Temporal lobe (tissue), 2 donors: ENCODE results near the gene GATA6.

DNA sequence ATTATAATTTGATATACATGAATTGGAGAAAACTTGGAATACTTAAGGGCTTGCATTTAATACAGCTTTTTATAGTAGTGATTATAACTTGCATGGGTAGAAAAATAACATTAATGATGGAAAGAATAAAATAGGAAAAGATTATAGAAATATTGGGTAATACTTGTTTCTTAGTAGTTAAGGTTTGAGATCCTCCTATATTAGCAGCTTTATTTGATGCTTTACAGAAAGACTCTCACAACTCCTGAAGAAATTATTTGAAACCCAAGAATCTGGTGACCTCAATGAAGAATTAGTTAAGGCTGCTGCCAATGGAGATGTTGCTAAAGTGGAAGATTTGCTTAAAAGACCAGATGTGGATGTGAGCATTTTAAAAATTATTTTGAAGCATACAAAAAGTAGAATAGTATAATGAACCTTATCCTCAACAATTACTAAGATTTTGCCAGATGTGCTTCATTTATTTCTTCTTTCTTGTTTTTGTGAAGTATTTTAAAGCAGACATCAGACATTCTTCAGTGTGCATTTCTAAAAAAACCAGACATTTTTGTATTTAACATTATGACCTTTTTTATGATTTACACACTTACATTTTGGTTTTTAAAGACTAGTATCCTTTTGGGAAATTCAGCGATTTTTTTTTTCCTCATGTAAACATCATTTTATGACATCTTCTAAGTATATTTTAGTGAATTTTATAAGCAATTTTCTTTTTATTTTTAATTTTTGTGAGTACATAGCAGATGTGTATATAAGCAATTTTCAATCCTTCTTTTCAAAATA lies 59.2 kb downstream of the MIB1 start:
- RAMPAGE, long total RNA = no peak

DNA sequence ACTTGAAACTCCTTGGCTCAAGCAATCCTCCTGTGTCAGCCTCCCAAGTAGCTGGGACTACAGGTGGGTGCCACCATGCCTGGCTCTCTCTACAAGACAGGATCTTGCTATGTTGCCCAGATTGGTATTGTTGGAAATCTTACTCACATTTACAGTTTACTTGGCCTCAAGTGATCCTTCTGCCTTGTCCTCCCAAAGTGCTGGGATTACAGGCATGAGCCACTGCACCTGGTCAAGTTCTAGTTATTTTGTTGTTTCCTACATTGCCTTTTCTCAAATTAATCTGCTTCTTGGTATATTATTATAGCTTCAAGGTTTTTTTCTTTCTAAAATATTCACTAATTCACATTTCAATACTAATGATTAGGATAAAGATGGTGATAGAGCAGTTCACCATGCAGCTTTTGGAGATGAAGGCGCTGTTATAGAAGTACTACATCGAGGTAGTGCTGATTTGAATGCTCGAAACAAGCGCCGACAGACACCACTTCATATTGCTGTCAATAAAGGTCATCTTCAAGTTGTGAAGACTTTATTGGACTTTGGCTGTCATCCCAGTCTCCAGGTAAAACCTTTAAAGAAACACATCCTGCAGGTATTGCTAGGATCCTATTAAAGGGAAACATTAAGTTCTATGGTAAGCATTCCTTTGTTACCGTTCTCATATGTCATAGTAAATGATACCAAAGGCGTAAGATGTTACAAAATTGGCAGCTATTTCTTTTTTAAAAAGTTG lies 74.8 kb downstream of the MIB1 start:
- RAMPAGE, long total RNA = no peak

- RAMPAGE, long total RNA = no peak
Observed at GRCh38 chr18:21826900-21827455, 86.4 kb downstream of the MIB1 start.

DNA sequence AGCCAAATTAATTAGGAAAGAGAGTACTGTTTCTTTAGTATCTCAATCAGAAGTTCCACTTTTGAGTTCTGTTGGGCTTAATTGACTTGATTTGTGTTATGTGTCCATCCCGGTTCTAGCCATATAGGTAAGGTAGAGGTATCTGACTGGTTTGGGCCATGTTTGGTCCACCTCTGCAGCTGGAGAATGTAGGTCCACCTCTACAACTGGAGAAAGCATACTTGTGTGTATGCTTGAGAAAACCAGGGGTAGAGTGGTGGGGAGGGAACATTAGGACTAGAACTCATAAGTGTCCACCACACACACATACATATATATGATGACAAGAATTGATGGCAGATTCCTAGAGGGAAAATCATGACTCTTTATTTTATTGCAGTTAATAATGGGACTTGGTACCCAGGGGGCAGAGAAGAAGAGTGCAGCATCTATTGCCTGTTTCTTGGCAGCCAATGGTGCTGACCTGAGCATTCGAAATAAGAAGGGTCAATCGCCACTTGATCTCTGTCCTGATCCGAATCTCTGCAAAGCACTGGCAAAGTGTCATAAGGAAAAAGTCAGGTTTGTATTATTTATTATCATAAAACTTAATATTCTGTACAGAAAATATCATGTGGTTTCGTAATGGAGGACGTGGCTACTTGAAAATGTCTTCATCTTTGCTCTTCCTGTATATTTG lies 106.1 kb downstream of the MIB1 start:
- RAMPAGE, long total RNA = no peak

GRCh38 chr18:21848981-21849482 lies 108.4 kb downstream of the MIB1 start:
- RAMPAGE, long total RNA = no peak

DNA sequence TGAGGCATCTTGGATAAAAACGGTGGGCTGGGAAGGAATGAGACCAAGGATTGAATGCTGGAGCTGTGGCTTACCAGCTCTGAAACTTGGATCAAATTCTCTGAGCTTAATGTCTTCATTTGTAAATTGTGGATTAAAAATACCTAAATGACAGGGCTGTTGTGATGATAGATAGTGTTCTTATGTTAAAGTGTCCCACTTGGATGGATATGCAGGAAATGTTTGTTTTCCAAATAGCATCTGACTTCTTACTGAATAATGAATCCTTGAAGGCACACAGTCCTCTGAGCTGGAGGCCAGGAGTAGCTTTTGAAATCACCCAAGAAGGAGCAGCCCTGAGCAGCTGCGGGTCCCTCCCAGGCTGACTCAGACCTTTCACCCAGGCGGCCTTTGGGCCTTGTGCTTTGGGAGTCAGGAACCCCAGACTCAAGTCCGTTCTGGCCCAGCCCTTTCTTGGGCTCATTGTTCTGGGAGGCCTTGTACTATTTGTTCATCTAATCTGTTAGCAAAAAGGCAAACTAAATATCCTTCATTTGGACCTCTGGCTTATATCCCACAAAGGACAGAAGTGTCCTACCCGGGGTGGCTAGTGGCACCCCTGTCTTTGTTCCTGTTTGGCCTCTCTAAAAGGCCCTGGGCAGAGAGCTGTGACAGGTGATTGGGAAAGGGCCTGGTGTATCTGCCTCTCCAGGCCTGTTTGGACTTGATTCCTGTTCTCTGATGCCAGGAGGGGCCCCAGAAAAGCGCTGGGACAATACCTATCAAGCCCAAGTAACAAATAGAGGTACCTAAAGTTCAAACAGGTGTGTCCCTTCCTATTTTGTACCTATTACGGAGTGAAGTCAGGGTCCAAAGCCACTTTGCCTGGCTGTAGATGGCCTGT lies 172.9 kb upstream of the GATA6 start:
- RAMPAGE, long total RNA = no peak

DNA sequence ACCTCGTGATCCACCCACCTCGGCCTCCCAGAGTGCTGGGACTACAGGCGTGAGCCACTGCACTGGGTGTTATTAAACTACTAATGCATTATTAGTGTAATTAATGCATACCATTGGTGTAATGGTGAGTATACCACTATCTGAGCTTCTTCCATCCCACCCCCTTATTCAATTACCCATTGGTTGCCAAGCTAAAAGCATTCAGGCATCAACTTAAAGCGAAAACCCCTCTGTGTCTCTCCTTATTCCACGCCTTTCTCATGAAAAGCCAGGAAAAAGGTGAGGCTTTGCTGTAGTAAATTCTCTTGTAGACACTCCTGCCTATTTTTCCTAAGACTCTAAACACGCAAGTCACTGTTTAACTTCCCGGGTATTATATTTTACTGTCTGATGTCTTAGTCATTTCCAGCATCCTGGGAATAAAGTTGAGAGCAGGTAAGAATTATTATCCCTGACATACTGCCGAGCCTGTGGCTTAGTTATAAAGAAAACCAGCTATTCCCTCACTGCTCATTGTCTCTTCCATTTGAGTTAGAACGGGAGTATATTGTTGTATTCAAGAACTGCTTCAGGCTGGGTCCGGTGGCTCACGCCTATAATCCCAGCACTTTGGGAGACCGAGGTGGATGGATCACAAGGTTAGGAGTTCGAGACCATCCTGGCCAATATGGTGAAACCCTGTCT lies 112.5 kb upstream of the GATA6 start:
- RAMPAGE, long total RNA = no peak

- RAMPAGE, long total RNA = no peak
Observed at GRCh38 chr18:22060626-22061015, 108.8 kb upstream of the GATA6 start.

DNA sequence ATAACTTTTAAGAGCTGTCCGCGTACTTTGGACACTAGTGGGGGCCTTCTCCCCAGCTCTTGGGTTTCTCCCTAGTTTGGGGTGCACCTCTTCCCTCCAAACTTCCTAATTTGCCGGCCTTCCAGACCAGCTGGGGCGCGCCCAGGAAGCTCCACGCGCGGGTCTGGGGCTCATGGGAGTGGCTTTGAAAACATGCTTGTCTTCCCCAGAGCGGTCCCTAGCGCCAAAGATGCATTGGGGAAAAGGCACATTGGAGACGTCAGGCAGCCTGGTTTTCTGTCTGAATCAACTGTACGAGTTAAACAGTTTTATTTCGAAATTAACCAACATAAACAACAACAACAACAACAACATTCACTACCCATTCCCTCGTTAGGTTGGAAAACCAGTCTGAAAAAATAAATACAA lies 2.8 kb upstream of the GATA6 start:
- RAMPAGE, long total RNA = no peak

GRCh38 chr18:22169182-22169951 lies at the start of gene GATA6:
Gene GATA6, plus strand, starts transcription at chr18:22169589.
- RAMPAGE, long total RNA = no peak

GRCh38 chr18:22174889-22175201 lies 5.5 kb downstream of the GATA6 start:
- RAMPAGE, long total RNA = no peak

DNA sequence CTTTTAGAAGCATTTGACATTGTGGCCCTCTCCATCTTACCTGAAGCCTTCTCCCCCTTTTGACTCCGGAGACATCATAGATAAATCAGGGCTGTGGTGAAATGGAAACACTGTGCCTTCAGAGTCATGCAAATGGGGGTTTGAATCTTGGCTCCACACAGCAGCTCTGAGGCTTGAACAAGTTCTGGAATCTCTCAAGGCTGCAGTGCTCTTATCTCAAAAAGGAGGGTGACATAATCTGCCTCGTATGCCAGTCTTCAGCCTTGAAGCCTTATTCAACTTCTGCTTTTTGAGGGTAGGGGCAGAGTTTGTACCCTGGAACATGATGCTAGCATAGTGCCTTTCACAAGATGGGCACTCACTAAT lies 42.2 kb downstream of the GATA6 start:
- RAMPAGE, long total RNA = no peak

DNA sequence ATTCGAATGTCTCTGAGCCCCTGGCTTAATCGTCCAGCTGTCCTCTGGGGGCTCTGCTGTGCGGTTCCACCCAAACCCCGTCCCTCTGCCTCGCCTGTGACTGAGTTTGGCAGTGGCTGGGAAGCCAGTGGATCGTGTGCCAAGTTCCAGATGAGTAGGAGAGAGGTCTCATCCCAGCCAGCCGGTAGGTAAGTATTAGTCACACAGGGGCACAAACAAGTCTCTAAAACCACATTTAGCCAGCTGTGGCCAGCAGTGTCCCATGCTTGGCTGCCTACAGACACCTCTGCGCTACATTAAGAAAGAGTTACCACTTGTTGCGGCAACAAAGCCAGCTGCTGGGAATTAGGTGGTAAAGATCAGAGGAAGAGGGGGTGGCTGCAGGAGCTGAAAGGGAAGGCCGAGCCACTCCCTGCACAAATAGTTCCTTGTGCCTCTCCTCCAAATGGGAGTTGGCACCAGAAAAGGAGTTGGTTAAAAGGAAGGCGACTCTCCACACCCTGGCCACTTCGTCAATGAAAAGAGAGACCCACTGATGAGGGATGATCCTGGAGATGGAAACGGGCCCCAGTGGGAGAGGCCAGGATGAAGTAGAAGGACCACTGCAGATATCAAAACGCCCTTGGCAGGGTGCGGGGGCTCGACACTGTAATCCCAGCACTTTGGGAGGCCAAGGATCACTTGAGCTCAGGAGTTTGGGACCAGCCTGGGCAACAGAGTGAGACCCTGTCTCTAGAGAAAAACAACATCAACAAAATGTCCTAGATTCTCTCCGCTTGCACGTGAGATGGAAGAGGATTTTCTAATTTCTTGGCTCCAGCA lies 81.4 kb downstream of the GATA6 start:
- RAMPAGE, long total RNA = no peak

DNA sequence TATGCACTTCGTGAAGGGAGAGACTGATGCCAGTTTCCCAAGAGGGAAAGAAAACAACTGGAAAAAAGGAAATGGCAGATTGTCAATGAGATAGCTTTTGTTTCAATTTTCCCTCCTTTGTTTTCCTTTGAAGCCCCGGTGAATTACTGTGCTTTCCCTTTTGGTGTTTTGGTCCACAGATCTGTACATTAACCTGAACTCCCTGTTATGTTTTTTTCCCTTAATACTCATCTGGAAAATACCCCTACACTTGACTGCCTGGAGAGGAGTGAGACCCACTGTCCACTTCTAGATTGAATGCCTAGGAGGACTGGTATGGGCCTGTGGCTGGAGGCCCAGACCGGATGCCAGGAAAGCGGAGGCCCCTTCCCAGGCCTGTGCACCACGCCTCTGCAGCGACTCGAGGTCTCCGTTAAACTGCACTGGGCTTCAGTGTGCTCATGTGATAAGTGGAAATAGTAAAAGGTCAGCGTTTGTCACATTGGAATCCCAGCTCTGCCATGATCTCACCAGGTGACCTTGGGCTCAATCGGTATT lies 106.4 kb downstream of the GATA6 start:
- RAMPAGE, long total RNA = no peak

GRCh38 chr18:22335653-22336220 lies 82.0 kb downstream of the CTAGE1 start:
- RAMPAGE, long total RNA = no peak

- RAMPAGE, long total RNA = no peak
Observed at GRCh38 chr18:22470483-22471407, 53.0 kb upstream of the CTAGE1 start.

GRCh38 chr18:22694829-22695542 lies 238.1 kb upstream of the RBBP8 start:
- RAMPAGE, long total RNA = no peak

- RAMPAGE, long total RNA = no peak
Observed at GRCh38 chr18:23194040-23194867, 59.0 kb downstream of the CABLES1 start.

DNA sequence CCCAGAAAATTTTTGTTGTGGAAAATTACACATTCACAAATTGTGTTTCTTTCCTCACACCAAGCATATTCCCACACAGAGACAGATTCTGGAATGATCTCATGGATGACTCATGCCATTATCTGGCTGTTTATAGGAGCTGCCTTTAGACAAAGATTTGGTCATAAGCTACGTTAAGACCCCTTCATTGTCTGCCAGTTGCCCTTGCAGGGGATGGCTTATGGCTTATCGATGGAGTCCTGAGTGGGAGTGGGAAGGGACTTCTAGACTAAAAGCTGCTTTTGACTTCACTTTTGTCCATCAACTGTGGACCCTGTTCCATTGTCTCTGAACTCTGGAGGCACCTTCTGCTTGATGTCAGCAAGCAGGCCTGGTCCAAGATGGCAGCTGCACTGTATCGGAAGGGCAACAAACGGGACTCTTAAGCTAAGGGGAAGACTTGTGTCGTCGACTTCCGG lies 92.0 kb downstream of the CABLES1 start:
- RAMPAGE, long total RNA = no peak

DNA sequence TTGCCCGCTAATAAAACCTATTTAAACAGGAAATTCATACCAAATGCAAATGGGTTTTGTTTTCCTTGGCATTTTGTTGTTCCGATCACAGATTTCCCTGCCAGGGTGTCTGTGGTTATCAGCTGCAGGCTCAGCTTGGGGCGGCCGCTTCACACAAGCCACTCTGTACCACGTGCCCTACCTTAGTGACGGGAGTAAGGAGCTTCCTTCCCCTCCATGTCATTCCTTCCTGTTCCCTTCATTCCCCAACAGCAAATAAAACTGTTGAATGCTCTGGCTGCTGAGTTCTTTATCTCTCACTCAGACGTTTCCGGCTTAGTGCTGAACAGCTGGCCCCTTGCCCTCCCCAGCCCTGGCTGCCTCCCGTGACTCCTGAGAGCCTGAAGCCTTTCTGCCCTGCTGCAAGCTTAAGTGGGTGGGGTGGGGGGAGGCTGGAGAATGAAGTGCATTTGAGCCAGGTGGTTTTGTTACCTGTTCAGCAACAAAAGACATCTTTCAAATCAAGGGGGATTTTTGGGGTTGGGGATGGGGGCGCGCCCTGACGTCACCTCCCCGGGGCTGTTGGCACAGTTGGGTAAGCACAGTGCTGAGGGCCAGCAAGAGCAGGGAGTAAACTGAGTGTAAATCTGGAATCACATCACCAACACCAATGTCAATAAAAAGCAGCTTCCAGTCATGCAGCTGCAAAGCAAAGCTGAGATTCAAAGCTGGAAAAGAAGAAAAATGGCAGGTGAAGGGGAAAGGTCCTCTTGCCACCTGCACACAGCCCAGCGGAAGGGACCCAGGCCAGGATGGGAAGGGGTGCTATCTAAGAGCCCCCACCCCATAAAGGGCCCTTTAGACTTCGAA lies 125.1 kb downstream of the CABLES1 start:
- RAMPAGE, long total RNA = no peak